Right atrium auricular region (tissue), 2 donors: ENCODE measurements around a stretch of chr2.

DNA sequence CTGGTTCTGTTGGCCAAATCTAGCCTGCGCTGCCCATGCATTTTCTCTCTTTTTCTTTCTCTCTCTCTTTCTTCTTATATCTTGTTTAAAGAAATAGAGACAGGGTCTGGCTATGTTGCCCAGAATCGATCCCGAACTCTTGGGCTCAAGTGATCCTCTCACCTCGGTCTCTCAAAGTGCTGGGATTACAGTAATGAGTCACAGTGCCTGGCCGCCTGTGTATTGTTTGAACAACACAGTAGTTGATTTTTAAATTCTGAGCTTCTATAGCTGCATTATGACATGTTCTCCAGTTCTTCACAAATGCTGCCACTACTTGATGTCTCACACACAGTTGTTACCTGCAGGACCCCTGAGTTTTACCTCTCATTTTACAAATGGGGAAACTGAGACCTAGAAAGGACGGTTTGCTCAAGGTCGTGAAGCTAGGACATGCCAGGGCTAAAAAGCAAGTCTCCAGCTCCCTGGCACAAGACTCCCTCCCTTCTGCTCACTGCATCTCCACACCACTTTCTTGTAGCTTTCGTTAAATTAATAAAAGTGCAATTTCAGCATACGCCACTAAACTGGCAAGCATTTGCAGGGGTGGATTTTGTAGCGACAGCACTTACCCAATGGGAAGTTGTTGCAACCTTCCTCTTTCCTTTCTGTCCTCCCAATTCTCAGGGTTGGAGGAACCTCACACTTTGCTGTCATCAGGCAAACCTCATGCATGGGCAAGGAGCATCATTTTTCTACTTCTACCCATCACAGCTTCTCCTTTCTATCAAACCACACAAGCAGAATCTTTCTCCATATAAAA, 7.6 kb upstream of the RHOB start:
- PRO-cap: bidirectional peak, plus-strand start at position 682 of the sequence, minus-strand start at position 488 of the sequence
- RAMPAGE, long total RNA, 2 experiments: no peak in any of the 2 experiments

DNA sequence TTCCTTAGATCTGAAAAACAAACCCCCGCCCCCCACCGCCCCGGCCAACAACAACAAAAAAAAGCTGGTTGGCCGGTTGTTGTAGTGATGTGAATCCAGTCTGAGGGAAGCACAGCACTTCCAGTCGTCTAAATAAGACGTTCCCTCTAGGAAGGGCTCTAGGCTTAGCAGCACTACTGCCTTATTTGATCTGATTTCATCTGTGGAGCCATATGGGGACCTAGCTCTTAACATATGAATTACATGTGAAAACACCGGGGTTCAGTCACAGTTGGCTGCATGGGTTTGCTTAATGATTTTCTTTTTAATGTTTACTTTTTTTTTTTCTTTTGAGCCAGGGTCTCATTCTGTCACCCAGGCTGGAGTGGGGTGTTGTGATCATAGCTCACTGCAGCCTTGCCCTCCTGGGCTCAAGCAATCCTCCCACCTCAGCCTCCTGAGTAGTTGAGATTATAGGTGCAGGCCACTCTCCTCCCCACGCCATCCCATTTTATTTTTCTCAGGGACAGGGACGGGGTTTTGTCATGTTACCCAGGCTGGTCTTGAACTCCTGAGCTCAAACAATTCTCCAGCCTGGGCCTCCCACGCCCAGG, 2.2 kb upstream of the RHOB start:
- PRO-cap: bidirectional peak, plus-strand start at position 84 of the sequence, minus-strand start at position 102 of the sequence
- RAMPAGE, long total RNA, 2 experiments: no peak in any of the 2 experiments

GRCh38 chr2:20446028-20446592, 764 bp upstream of the RHOB start:
- PRO-cap: unidirectional peak, plus-strand start at chr2:20446331; unidirectional peak, plus-strand start at chr2:20446437
- RAMPAGE, long total RNA, 2 experiments: no peak in any of the 2 experiments

DNA sequence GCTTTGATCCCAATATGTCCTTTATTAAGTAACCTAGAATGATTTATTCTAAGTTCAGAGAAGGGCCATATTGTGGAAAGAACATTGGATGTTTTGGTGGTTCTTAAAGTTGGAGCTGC, 3.0 kb downstream of the RHOB start:
- PRO-cap: no peak
- RAMPAGE, long total RNA, 2 experiments: no peak in any of the 2 experiments

GRCh38 chr2:20490315-20491311, 43.7 kb downstream of the RHOB start:
- PRO-cap: no peak
- RAMPAGE, long total RNA, 2 experiments: no peak in any of the 2 experiments

DNA sequence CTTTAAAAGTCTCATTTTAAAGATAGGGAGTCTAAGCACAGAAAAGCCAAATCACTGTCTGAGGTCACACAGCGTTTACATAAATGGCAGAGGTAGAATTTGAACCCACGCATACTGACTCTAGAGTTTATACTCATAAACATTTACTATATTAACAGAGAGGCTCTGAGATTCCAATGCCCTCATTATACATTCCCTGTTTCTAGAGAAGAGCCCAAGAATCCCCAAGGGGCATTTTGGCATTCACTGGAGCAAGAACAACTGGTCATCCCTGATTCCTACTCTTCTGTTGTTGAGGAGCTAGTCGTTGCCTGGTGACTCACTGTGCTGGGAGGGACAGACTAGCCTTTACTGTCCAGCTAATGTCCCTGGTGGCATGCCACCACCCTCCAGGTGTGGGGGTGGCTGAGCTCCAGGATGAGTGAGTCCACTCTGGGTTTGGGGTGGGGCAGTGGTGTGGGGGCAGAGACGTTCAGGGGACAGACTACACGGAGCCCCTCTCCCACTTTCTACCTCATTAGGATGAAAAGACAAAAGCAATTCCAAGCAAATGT, 49.2 kb downstream of the RHOB start:
- PRO-cap: no peak
- RAMPAGE, long total RNA, 2 experiments: no peak in any of the 2 experiments

GRCh38 chr2:20501172-20501432, 54.2 kb downstream of the RHOB start:
- PRO-cap: bidirectional peak, plus-strand start at chr2:20501533, minus-strand start at chr2:20501330
- RAMPAGE, long total RNA, 2 experiments: no peak in any of the 2 experiments

GRCh38 chr2:20538135-20538555, 91.3 kb downstream of the RHOB start:
- PRO-cap: no peak
- RAMPAGE, long total RNA, 2 experiments: no peak in any of the 2 experiments

- PRO-cap: no peak
- RAMPAGE, long total RNA, 2 experiments: no peak in any of the 2 experiments
Observed at GRCh38 chr2:20576528-20577086, 74.3 kb downstream of the HS1BP3 start.

GRCh38 chr2:20604445-20605333, 46.2 kb downstream of the HS1BP3 start:
- PRO-cap: unidirectional peak, plus-strand start at chr2:20605156
- RAMPAGE, long total RNA, 2 experiments: no peak in any of the 2 experiments

DNA sequence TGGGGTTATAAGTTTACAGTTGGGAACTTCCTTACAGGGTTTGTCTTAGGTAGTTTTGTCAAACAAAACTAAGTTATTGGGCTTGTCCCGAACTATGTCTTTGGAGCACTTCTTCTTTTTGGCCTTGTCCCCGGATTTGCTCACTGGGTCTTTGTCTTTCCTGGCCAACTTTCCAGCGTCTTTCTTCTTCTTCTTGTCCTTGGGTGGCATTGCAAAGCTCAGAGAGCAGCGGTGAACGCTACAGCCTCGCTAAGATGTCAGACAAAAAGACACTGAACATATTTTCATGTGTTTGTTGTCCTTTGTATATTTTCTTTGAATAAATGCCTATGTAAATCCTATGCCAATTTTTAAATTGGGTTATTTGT, 44.5 kb downstream of the HS1BP3 start:
- PRO-cap: no peak
- RAMPAGE, long total RNA, 2 experiments: no peak in any of the 2 experiments

- PRO-cap: bidirectional peak, plus-strand start at chr2:20616182, minus-strand start at chr2:20616025
- RAMPAGE, long total RNA, 2 experiments: no peak in any of the 2 experiments
Observed at GRCh38 chr2:20615532-20616236, 35.2 kb downstream of the HS1BP3 start.

DNA sequence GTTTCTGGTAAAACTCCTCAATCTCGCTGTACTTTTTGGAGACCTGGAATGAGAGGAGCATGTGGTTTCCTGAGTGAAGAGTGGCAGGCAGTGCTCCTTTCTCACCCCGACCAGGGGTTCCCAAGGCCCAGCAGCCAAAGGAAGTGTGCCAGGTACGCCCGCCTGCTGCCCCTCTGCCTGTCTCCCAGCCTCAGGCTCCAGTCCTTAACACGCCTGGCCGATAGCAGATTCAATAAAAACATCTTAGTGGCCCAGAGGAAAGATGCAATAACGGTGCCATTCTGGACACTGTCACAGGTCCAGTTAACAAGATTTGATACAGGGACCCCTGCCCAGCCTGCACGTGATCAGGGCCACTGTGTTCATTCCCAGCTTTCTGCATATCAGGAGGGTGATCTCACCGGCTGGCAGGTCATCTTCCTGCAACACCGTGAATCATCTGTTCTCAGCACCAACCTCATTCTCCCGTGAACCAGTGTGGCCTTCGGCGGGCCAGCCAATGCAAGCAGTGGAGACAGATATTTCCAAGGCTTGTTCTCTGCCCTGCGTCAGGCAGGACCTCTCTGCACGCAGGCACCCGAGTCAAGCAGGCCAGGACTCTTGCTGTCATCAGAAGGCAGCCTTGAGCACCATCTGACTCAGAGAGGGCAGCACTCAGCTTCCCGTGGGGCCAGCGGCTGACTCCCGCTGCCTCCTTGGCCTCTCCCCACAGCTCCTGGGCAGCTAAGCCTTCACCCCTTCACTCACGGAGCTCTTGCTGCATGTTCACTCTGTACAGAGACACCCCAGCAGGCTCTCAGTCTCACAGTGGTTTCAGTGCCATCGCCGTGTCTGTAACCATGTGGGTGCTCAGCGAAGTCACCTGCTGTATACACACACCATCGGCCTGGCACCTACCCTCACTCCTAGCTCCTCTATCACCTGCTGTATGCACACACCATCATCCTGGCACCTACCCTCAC, 9.5 kb downstream of the HS1BP3 start:
- PRO-cap: bidirectional peak, plus-strand start at position 566 of the sequence, minus-strand start at position 445 of the sequence
- RAMPAGE, long total RNA, 2 experiments: no peak in any of the 2 experiments

DNA sequence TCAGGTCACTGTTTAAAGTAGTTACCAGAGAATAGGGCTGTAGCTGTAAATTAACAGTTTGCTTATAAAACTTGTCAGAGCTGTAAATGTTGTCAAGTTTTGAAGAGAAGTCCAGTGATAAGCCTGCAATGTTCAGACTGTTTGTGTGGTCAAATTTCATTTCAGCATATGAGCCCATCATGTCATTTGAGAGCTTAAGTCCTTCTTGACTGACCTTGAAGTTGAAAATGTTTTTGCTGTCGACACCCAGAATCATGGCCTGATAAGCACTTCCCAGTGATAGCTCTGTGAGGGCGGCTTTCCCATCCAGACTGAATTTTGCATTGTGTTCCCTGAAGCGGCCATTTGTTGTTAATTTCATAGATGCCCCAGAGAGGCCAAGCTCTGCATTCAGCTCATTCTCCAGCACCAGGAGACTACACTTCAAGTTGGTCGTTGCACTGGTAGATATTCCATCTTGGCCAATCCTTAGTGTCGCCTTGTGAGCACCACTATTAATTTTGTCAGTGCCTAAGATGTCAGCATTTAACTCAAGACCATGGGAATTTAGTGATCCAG, 32.3 kb downstream of the APOB start:
- PRO-cap: no peak
- RAMPAGE, long total RNA, 2 experiments: no peak in any of the 2 experiments

GRCh38 chr2:21020713-21021838, 22.8 kb downstream of the APOB start:
- PRO-cap: no peak
- RAMPAGE, long total RNA, 2 experiments: no peak in any of the 2 experiments

DNA sequence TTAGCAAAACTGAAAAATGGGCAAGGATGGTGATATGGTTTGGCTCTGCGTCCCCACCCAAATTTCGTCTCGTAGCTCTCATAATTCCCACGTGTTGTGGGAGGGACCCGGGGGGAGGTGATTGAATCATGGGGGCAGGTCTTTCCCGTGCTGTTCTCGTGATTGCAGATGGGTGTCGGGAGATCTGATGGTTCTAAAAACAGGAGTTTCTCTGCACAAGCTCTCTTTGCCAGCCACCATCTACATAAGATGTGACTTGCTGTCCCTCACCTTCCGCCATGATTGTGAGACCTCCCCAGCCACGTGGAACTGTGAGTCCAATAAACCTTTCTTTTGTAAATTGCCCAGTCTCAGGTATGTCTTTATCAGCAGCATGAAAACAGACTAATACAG, 4.0 kb downstream of the APOB start:
- PRO-cap: bidirectional peak, plus-strand start at position 223 of the sequence, minus-strand start at position 80 of the sequence
- RAMPAGE, long total RNA, 2 experiments: no peak in any of the 2 experiments

DNA sequence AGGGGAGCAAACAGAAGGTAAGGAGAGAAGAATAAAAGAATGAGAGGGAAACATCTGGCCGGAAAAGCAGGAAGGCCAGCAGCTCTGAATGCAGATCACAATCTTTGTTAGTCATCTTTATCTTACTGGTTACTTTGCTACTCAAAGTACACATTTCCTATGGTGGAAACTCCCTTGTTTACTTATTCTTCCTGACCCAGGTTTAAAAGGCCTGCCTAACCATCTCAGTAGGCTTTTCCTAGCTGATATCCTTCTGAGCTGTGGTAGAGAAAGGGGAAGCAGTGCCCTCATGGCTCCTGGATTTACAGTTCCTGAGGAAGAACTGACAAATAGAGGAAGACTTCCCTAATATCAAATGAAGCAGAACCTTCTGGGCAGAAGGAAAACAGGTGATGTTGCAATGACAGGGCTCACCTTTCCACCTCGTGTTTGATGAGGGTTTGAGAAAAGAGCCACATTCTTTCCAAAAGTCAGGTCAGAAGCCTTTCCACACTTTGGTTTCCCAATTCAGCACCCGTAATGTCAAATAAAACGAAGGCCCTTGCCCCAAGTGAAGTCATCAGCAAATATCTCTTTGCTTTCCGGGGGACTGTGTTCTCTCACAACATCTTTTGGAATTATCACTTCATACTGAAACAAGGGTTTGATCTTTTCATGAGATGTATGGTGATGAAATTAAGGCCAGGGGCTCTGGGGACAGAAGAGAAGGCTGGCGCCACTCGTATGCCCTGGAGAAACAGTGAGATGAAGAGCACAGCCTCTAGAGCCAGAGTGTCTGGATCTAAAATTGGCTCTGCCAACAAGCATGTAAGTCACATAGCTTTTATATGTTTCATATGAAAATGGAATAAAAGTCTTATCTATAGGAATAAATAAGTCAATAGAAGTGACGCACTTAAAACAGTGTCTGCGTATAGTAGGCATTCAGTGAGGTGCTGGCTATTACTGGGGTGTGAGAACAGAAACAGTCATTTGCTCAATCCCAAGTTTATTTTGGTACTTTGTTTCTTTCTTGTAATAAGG, 26.8 kb upstream of the APOB start:
- PRO-cap: no peak
- RAMPAGE, long total RNA, 2 experiments: no peak in any of the 2 experiments

- PRO-cap: no peak
- RAMPAGE, long total RNA, 2 experiments: start-site peak on the plus strand in 2 of 2 experiments, at chr2:21221136-21221199 at its widest, 16 to 17 reads per replicate
Observed at GRCh38 chr2:21221071-21221319, 97.2 kb downstream of the TDRD15 start.

DNA sequence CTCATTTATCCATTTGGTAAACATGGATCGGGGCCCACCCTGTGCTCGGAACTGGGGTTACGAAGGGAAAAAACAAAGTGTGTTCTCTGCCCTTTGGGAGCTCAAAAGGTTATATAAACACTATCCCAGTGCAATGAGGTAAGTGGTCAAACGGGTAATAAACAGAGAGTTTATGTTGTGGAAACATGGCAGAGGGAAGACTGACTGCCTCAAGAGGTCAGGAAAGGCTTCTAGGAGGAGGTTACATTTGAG, 299.2 kb downstream of the TDRD15 start:
- PRO-cap: no peak
- RAMPAGE, long total RNA, 2 experiments: no peak in any of the 2 experiments

- PRO-cap: no peak
- RAMPAGE, long total RNA, 2 experiments: no peak in any of the 2 experiments
Observed at GRCh38 chr2:22037328-22037773, 913.6 kb downstream of the TDRD15 start.